H1 (cell line): ENCODE measurements around the gene FBXL3.

DNA sequence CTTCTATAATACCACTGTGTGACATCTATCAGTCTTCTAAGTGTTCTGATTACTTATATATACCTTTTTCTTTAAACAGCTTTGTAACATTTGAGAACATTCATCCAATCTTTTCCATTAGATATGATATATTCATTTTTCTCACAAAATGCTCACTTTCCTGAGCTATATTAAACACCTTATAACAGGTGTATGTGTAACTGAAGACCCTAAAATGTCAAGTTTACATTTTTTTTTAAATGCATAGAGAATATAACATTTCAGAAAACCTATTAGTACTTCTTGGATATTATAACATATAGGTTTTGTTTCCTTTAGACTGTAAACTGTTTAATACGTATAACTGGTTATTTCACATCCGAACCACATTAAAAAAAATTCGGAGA lies 14.7 kb downstream of the CLN5 start:
- RRBS = no CpG with 5 or more reads among the region's 3 CpGs
CAGE:
- cytosol, long polyA plus RNA = no peak
- long polyA plus RNA = no peak
- nucleus, long polyA plus RNA = no peak

GRCh38 chr13:77016552-77016915 lies 10.4 kb downstream of the FBXL3 start:
- RRBS = no CpG with 5 or more reads among the region's 1 CpG
CAGE:
- cytosol, long polyA plus RNA = no peak
- long polyA plus RNA = no peak
- nucleus, long polyA plus RNA = no peak

GRCh38 chr13:77018512-77018988 lies 8.4 kb downstream of the FBXL3 start:
- RRBS = no CpG with 5 or more reads among the region's 3 CpGs
CAGE:
- cytosol, long polyA plus RNA = no peak
- long polyA plus RNA = no peak
- nucleus, long polyA plus RNA = start-site peak on the minus strand at chr13:77018908-77018948, 7 reads

- RRBS = 1% methylated on average over 7 of the region's 57 CpGs
CAGE:
- cytosol, long polyA plus RNA = start-site peak on the plus strand at chr13:77027253-77027325, 6 reads
- long polyA plus RNA = start-site peak on the minus strand at chr13:77027134-77027159, 14 and 36 reads in 2 replicates; start-site peak on the plus strand at chr13:77027284-77027310, 10 and 8 reads in 2 replicates
- nucleus, long polyA plus RNA = start-site peak on the minus strand at chr13:77027133-77027160, 43 reads; start-site peak on the plus strand at chr13:77027282-77027298, 11 reads
These were observed at the start of gene FBXL3 for GRCh38 chr13:77026969-77027712. Gene FBXL3 (minus strand): TSS chr13:77027159.

GRCh38 chr13:77028246-77028852 lies 1.4 kb upstream of the FBXL3 start:
- RRBS = no CpG with 5 or more reads among the region's 7 CpGs
CAGE:
- cytosol, long polyA plus RNA = no peak
- long polyA plus RNA = no peak
- nucleus, long polyA plus RNA = no peak

DNA sequence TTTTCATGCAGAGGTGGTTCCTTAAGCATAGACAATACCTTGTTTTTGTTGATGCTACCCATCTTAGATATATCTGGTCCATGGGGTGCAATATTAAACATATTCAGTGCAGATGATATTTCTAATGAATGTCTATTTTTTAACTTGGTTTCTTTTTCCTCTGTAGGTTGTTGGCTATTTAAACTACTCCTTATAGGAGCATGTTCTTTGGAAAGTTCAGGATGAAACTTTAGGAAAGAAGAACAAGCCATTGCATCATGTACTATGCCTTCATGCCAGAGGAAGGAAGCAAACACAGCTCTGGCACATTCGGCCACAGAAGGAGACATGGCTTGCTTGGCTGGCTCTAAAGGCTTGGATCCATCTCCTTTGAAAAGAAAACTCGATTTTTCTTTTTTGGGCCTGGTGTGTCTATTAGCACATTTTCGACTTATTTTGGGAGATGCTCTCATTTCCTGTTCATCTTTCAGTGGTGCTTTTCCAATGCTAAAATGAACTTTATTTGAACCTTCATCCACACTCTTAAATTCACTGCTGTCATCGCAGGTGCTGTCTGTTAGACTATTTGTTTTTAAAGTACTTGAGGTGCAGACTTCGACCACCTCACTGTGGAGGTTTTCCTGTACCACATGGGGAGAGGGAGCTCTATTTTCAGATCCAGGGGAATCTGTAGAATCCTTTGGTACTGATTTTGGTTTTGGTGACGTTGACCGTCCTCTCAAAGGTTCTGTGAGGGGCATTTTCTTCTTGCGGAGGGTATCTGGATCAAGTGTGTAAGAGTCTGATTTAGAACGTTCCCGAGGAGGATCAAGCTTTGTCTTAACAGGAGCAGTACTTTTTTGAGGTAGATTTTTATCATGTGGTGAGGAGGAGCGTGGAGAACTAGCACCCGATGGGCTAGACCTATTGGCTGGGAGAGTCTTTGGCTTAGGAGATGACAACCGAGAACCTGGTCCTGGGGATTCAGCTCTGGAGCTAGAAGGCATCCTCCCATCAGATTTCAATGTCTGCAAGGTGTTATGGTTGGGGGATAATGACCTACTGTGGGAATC lies 71.1 kb upstream of the FBXL3 start:
- RRBS = no CpG with 5 or more reads among the region's 13 CpGs
CAGE:
- cytosol, long polyA plus RNA = no peak
- long polyA plus RNA = no peak
- nucleus, long polyA plus RNA = no peak

DNA sequence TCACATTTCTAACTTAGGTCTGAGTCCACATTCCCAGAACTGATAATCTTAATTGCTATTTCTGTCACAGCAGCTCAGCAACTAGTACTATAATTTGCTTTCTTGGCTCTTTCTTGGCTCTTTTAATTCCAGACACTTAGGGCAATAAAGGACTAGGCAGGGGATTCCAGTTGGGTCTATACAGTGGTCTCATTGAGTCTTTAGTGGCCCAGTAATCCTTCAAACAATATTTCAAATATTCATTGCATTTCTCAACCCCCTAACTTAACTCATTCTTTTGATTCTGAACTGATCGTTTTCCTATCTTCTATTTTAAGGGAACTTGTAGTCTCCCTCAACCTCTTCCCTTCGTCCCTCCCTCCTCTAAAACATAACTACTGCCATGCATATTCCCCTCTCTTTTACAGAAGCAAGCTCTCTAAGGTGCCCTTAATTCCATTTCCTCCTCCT lies 109.5 kb upstream of the FBXL3 start:
- RRBS = no CpG with 5 or more reads among the region's 2 CpGs
CAGE:
- cytosol, long polyA plus RNA = no peak
- long polyA plus RNA = no peak
- nucleus, long polyA plus RNA = start-site peak on the minus strand centred at position 374 of the sequence, 58 bp wide, 11 reads

- RRBS = no CpG with 5 or more reads among the region's 9 CpGs
CAGE:
- cytosol, long polyA plus RNA = no peak
- long polyA plus RNA = no peak
- nucleus, long polyA plus RNA = no peak
These were observed 43.5 kb downstream of the SLAIN1 start for GRCh38 chr13:77740711-77741712.

DNA sequence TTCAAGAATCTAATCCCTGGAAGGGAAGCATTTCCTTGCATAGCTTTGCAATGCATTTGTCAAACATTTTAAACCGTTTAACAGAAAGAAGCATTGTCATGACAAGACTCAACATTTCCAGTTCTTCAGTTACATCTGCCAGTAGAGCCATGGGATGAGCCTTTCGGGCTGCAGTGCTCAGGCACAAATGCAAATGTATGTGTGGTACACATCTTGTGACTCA lies 64.8 kb downstream of the EDNRB start:
- RRBS = no CpG with 5 or more reads among the region's 2 CpGs
CAGE:
- cytosol, long polyA plus RNA = no peak
- long polyA plus RNA = no peak
- nucleus, long polyA plus RNA = no peak

DNA sequence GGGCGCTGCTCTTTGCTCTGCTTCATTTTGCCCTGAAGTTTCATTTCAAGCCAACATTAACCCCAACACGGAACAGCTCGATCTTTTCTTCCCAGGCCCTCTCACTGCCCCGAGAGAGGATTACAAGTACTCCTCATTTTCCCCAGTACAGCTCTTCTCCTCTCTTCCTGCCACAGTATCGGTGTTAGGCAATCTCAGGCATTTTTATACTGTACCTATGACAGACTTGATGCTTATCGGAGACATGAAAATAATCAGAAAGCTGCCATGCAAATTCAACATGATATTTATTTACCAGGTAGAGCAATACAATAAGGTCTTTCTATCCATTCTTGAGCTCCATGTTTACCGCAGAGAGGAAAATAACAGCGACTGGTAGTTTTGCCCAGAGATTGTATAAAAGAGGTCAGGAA lies 1.3 kb upstream of the EDNRB start:
- RRBS = no CpG with 5 or more reads among the region's 8 CpGs
CAGE:
- cytosol, long polyA plus RNA = no peak
- long polyA plus RNA = no peak
- nucleus, long polyA plus RNA = no peak

- RRBS = no CpG with 5 or more reads among the region's 4 CpGs
CAGE:
- cytosol, long polyA plus RNA = no peak
- long polyA plus RNA = no peak
- nucleus, long polyA plus RNA = no peak
These were observed 72.4 kb upstream of the EDNRB start for GRCh38 chr13:77990967-77991571.

- RRBS = no CpG with 5 or more reads among the region's 40 CpGs
CAGE:
- cytosol, long polyA plus RNA = no peak
- long polyA plus RNA = no peak
- nucleus, long polyA plus RNA = no peak
These were observed 6.5 kb downstream of the POU4F1 start for GRCh38 chr13:78596741-78597376.

DNA sequence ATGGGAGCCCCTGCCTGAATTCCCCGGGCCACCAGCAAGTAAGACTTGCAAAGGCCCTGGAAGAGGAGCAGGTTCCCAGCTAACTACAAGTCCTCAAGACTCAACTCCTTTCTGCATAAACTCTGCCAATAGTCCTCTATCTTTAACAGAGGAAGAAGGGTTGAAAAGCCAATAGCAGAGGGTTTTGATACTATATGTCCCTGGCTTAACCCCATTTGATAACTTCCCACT lies 172.6 kb downstream of the SPRY2 start:
- RRBS = no CpG with 5 or more reads among the region's 1 CpG
CAGE:
- cytosol, long polyA plus RNA = no peak
- long polyA plus RNA = no peak
- nucleus, long polyA plus RNA = no peak

GRCh38 chr13:80277786-80278313 lies 63.1 kb downstream of the SPRY2 start:
- RRBS = no CpG with 5 or more reads among the region's 11 CpGs
CAGE:
- cytosol, long polyA plus RNA = no peak
- long polyA plus RNA = no peak
- nucleus, long polyA plus RNA = no peak

- RRBS = no CpG with 5 or more reads among the region's 16 CpGs
CAGE:
- cytosol, long polyA plus RNA = no peak
- long polyA plus RNA = no peak
- nucleus, long polyA plus RNA = no peak
These were observed 3.3 kb downstream of the SPRY2 start for GRCh38 chr13:80337519-80338094.

- RRBS = no CpG with 5 or more reads among the region's 2 CpGs
CAGE:
- cytosol, long polyA plus RNA = no peak
- long polyA plus RNA = no peak
- nucleus, long polyA plus RNA = no peak
These were observed 20.8 kb upstream of the SPRY2 start for GRCh38 chr13:80361699-80362236.

GRCh38 chr13:88934220-88934567 lies 1263.0 kb downstream of the SLITRK5 start:
- RRBS = no CpG with 5 or more reads among the region's 2 CpGs
CAGE:
- cytosol, long polyA plus RNA = no peak
- long polyA plus RNA = no peak
- nucleus, long polyA plus RNA = no peak

GRCh38 chr13:89401198-89401697 lies 1730.1 kb downstream of the SLITRK5 start:
- RRBS = no CpG with 5 or more reads among the region's 2 CpGs
CAGE:
- cytosol, long polyA plus RNA = no peak
- long polyA plus RNA = no peak
- nucleus, long polyA plus RNA = no peak

DNA sequence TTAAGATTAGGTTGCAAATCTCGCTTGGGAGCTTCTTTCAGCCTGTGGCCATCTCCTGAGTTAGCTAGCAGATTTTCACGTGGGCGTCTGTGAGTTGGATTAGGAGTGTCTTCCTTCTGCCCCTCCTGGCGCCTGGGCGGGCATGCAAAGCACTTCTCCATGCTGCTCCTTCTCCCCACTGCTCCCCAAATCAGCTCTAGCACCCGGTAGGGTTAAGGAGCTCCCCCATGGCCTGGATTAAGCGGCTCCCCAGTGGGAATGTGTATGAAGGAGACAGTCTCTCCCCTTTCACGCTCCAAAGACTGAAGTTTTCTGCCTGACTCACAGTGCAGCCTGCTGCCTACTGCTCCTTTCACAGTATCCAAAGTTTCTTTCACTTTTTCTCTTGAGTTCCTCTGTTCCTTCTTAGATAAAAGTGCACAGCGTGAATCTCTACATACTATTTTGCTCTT lies 17.8 kb downstream of the GPC6 start:
- RRBS = no CpG with 5 or more reads among the region's 9 CpGs
CAGE:
- cytosol, long polyA plus RNA = no peak
- long polyA plus RNA = no peak
- nucleus, long polyA plus RNA = no peak

DNA sequence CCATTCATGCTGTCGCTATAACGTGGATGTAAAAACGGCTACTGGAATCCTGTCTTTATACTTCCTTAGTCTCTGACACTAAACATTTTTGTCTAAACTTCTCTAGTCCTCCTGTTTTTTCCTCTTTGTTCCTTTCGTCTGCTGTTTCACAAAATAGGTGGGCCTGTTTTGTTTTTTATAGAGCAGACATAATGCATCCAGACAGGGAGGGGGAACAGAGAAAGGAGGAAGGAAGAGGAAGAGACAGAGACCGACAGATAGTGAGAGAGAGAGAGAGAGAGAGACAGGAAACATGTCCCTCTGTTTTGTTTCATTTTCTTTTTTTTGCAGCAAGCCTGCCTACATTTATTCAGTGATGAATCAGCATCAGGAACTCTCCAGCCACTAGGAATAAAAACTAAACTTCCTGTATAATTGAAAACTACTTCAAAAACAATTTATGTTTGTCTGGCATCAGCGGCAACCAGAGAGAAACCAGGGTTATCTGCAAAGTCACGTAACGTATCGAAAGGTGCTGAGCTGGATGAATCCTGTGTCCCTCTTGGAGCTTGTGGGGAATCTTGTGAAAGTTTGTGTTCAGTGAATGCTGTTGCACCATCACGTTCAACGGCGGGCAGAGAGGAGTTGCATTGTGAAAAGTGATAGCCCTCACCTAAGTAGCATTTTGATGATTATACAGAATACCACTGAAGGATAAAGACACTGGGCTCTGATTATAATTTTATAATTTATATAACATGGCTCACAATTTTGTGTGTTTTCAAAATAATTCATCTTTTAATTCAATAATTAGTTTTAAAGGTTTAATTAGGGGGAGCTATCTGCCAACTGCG lies 148.7 kb upstream of the SOX21 start:
- RRBS = no CpG with 5 or more reads among the region's 13 CpGs
CAGE:
- cytosol, long polyA plus RNA = no peak
- long polyA plus RNA = no peak
- nucleus, long polyA plus RNA = no peak